Gastrocnemius medialis (tissue), 3 donors: ENCODE measurements around the gene LKAAEAR1.

GRCh38 chr20:63552329-63553554, 1.2 kb upstream of the FNDC11 start:
- PRO-cap = no peak
- RAMPAGE, long total RNA, 3 experiments = no peak in any of the 3 experiments

DNA sequence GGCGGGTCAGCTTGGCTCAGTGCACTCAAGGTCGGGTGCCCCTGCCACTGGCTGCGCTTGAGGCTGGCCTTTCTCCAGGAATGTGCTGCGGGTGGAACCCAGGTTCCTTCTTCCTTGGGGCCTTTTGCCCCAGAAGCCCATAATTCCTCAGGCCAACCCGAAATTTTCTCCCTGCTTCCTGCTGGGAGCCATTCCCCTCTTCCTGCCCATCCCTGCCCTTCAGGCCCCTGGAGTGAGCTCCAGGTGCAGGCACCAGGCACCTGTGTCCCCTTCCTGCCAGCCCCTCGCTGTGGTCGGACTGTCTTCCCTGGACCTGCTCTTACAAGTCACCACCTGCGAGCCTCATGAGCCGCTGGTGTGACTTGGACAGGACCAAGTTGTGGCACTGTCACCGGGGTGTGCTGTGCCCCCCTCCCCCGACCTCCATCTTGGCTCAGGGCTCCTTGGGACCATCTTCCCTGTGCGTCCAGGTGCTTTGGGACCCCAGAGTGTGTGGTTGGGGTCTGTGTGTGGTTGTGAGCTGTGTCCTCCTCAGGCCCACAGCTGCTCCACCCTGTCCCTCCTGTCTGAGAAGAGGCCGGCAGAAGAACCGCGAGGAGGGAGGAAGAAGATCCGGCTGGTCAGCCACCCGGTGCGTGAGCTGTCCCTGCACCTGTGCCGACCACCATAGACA, 5.1 kb upstream of the TNFRSF6B start:
- PRO-cap = no peak
- RAMPAGE, long total RNA, 3 experiments = no peak in any of the 3 experiments

- PRO-cap = no peak
- RAMPAGE, long total RNA, 3 experiments = no peak in any of the 3 experiments
These were observed 2.6 kb upstream of the TNFRSF6B start for GRCh38 chr20:63693694-63694396.

- PRO-cap = no peak
- RAMPAGE, long total RNA, 3 experiments = no peak in any of the 3 experiments
These were observed 1.0 kb upstream of the TNFRSF6B start for GRCh38 chr20:63695179-63696112.

DNA sequence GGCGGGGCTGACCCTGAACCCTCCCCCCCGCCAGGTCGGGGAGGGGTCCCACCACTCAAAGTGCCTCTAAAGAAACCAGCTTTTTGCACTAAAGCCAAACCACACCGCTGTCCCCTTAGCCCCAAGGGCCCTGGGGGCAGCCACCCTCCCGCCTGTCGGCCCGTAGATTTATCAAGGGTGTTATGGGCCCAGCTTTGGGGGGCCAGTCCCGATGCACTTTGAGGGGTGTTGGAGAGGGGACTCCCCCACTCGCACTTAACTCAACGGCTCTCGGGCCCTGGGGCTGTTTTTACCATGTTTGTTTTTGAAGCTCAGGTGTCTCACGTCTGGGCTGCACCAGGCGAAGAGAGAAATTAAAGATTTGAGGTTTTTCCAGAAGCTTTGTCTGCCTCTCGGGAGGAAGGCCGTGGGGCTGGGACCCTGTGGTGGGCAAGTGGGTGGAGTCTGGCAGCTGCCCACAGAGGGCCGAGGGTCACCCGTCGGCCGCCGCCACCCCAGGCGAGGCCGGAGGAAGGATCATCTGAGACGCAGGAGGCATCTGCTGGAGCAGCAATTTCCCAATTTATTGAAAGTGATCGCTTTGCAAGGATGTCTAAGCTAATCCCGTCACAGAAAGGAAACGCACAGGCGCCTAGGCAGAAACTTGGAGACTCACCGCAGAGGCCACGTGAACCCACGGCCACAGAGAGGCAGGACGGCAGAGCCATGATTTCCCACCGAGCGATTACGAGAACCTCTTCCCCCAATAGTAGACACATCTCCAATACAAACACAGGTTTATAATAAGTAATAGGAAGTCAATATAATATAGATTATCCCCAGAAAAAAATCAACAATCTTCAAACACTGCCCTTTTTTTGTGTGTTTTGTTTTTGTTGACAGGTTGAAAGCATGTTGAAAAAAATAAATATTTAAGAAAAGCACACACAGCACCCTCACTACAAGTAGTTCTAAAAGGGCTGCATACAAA, 3.8 kb downstream of the SLC2A4RG start:
- PRO-cap = no peak
- RAMPAGE, long total RNA, 3 experiments = no peak in any of the 3 experiments

DNA sequence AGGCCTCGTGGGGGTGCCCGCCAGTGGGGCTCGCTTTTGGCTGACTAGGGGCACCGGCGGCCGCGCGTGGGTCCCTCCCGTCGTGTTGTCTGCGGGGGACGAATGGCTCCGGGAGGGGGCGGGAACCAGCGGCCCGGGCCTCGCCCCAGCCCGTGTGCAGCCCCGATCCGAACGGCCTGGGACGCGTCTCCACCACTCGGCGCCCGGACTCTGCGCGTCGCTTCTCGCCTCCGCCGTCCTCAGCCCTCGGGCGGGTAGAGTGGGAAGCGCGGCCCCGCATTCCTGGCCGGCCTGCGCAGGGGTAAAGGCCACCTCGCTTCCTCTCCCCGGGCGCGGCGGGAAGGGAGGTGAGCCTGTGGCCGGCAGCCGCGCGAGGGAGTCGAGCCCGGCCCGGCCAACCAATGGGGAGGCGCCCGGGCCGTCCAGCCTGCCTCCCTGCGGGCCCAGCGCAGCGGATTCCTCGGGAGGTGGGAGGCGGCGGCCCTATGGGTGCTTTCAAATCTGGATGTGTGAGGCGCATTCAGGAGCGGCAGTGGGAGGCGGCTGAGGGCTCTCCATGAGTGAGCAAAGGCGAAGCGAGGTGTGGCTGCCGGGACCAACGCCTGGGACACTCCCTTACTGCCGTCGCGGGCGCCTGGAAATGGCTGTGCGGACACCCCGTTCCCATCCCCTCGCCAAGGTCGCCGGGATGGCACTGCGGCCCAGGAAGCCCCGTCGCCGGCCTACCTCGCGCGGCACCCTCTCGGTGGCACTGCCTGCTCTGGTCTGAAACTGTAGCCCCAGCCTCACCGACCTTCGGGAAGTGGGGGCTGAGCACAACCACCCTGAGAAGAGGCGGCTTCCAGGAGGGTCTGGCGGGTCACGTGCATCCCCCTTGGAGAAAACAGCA, 1.2 kb upstream of the ZBTB46 start:
- PRO-cap = no peak
- RAMPAGE, long total RNA, 3 experiments = no peak in any of the 3 experiments

GRCh38 chr20:63897807-63898466, 3.0 kb downstream of the DNAJC5 start:
- PRO-cap = no peak
- RAMPAGE, long total RNA, 3 experiments = no peak in any of the 3 experiments

DNA sequence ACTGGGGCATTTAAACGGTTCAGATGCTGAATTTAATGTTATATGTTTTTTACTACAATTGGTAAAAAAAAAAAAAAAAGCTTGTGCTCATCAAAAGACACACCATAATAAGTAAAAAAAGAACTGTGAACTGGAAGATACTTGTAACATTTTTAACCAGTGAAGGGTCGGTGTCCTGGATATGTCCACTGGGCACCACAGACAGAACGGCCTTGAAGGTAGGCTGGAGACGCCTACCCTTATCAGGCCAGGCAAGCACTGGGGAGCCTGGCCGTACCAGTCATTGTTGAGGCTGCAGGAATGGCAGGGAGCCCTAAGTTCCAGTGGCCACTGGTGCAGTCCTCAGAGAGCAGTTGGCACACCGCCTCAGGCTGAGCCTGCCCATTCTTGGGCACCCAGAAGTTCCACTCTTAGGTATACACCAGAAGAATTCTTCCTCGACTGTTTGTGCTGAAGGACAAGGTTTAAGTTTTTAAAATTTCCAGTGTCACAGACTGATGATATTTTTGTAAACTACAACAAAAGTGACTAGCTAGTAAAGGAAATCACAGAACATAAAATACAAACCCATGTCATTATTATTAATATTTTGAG, 20.5 kb downstream of the DNAJC5 start:
- PRO-cap = no peak
- RAMPAGE, long total RNA, 3 experiments = no peak in any of the 3 experiments

DNA sequence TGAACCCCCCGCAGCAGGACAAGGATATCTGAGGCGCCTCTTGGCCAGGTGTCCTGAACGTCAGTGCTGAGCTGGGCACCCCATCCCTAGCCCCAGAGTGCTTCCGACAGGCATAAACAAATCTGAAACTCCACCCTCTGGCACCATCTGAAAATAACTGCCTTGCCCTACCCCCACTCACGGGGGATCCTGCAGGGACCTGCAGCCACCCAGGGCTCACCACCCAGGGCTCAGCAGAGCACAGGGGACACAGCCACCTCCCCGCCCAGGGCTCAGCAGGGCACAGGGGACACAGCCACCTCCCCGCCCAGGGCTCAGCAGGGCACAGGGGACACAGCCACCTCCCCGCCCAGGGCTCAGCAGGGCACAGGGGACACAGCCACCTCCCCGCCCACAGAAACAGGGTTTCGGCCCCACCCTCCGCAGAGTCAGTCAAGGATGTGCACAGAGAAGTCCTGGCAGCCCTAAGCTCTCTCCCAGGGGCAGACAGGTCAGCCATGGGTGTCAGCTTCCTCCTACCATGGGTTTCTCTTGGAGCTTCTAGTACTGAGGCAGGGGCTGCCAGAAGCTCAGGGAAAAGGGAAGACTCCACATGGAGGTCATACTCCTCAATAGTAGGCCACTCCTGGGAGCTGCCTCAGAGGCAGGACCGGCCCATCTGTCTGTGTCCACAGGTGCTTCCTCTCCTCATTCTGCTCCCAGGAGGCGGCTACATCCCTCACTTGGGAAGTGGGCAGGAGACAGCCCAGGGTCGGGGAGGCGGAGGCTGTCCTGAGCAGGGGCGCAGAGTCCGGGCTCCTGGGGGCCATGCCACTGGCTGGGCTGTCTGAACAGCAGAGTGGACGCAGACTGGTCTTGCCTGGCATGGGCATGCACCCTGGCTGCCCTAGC, 4.6 kb downstream of the UCKL1 start:
- PRO-cap = bidirectional peak, plus-strand start at position 176 of the sequence, minus-strand start at position 65 of the sequence; unidirectional peak, plus-strand start at position 425 of the sequence
- RAMPAGE, long total RNA, 3 experiments = no peak in any of the 3 experiments

GRCh38 chr20:63973339-63974455, 4.0 kb upstream of the ZNF512B start:
- PRO-cap = unidirectional peak, minus-strand start at chr20:63973895; unidirectional peak, minus-strand start at chr20:63973929
- RAMPAGE, long total RNA, 3 experiments = no peak in any of the 3 experiments

GRCh38 chr20:63978332-63979359, 796 bp downstream of the SAMD10 start:
- PRO-cap = bidirectional peak, plus-strand start at chr20:63978935, minus-strand start at chr20:63978897
- RAMPAGE, long total RNA, 3 experiments = no peak in any of the 3 experiments

DNA sequence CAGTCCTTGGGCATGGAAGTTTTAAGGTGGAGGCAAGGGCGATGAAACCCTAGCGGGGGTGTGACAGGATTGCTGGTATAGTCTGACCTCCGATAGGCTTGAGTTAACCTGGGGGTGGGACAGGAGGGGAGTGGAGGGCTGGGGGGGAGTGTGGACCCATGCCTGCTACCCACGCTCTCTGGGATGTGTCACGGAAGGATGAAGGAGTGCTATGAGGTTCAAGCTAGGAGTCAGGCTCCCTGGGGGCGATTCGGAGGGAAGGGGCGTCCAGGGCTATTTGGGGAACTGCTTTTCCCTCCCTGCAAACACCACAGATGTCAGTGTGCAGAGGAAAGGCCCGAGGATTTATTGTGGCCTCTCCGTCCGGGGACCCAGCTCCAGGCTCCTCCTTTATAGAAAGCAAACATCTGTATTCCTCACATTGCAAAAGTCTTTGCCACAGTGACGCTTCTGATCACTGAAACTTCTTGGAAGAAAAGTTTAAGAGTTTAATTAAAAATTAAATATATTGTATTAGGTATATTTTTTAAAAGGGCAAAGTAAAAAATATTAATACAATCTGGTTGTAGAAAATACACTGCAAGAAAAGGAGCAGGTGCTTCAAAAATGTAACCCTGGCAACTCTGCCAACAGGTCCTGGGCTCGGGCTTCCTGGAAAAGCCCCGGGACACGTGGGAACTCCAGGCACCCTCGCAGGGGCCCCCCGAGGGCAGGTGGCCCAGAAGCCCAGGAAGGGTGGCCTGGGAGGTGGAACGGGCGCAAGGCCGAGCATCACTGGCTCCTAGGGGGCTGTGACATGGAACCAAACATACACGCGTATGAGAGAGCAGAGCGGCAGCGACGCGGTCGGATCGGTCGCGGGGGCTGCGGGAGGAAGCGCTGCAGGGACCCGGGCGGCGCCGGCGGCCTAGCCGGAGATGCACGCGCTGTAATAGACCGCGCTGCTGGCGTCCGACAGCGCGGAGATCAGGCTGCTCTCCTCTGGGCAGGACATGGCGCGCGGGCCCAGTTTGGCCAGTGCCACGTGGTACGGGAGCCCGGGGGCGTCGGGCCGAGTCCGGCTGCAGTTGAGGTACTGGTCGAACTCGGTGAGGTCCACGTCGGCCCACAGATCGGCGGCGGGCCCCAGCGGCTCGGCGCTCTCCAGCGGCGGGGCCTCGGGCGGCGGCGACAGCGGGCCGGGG, 1.8 kb downstream of the SOX18 start:
- PRO-cap = no peak
- RAMPAGE, long total RNA, 3 experiments = no peak in any of the 3 experiments

- PRO-cap = no peak
- RAMPAGE, long total RNA, 3 experiments = no peak in any of the 3 experiments
These were observed 826 bp upstream of the TCEA2 start for GRCh38 chr20:64062059-64062685.

GRCh38 chr20:64065063-64065872, 2.3 kb downstream of the TCEA2 start:
- PRO-cap = no peak
- RAMPAGE, long total RNA, 3 experiments = no peak in any of the 3 experiments

DNA sequence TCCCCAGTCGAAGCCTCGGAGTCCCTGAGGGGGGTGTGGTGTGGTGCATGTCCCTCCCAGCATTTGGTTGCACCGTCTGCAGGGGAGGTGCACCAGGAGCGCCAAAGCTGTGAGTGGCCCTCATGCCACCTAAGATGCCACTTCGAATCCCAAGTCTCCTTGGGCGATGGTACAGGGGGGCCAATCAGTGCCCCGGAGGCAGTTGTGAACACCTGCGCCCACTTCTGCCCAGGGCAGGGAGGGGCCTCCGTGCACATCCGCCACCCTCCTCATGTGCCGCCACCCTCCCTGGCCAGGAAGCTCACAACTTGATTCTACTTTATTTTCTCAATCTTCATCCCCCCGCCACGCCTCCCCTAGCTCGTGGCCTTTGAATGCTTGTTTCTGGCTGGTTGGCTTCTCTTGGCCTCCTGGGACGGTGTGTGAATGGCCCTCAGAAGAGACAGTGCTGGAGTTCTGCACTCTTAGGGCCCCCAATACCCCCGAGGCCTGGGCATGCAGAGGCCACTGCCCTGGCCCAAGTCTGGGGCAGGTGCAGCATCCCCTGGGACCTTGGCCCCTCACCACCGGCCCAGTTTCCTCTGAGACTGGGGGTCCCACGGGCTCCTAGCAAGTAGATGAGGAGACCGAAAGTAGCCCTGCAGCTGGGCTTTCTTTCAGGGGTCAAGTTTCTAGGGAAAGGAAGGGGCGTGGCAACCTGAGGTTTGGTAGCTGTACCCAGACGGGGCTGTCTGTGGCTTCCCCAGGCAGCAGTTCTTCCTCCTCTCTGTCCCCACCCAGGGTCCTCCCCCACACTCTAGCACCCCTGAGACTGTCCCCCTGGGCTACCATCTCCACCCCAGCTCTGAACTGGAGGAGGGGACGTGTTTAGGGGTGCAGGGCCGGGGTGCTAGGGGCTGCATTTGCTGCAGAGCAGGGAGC, 1.4 kb downstream of the RGS19 start:
- PRO-cap = no peak
- RAMPAGE, long total RNA, 3 experiments = no peak in any of the 3 experiments

DNA sequence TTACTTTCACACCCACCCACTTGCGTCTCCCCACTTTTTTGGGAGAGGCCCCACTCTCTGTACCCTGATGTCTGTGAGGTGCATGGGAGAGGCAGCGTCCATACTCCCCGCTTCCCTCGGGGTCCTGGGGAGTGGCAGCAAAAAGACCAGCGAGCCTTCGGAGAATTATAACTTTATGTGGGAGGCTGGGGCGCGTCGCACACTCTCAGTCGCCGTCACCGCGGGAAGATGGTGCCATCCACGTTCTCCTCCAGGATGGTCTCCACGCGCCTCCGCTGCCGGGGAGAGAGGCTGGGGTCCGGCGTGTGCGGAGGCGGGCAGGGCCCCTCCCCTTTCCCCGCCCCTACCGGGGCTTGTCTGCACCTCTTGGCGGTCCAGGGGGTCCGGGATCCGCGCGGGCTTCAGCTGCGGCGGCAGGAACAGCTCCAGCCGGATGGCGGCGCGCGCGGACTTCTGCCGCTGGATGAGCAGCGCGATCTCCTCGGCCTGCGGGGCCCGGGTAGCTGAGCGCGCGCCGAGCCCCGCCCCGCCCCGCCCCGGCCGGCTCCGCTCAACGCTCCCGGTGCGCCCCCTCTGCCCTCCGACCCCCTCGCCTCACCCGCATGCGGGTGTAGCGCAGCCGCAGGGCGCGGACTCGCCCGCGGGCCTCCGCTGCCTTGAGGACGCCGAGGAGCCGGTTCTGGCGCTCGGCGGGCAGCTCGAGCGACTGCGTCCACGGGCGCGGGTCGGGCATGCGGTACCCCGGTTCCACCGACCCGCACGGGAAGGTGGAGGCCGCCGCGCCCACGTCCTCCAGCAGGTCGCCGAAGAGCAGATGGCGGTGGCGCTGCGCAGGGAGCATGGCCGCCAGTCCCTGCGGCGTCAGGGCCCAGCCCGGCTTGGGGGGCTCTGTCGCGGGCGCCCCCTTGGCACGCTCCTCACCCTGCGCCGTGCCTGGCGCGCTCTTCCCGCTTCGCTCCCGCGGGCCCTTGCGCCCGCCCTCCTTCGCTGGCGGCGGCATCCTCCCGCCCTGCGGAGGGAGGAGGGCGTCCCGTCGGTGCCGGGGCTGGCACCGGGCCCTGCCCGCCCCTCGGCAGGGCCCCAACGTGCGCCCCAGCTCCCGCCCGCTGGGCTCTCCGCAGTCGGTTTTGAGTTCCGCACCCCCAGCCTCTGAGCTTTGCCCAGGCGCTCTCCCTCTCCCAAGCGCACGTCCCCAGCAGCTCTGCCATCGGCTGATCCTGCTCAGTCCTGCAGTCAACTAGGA, at the start of gene LKAAEAR1:
LKAAEAR1 (minus strand) TSS at position 1,179 of the 1,243 bp plus-strand sequence.
- PRO-cap = no peak
- RAMPAGE, long total RNA, 3 experiments = no peak in any of the 3 experiments

GRCh38 chr20:64223507-64223908, 32.0 kb upstream of the PCMTD2 start:
- PRO-cap = no peak
- RAMPAGE, long total RNA, 3 experiments = no peak in any of the 3 experiments

- PRO-cap = no peak
- RAMPAGE, long total RNA, 3 experiments = no peak in any of the 3 experiments
These were observed 3.3 kb downstream of the PCMTD2 start for GRCh38 chr20:64258727-64259366.